ENCODE measurements around a stretch of chr1.

DNA sequence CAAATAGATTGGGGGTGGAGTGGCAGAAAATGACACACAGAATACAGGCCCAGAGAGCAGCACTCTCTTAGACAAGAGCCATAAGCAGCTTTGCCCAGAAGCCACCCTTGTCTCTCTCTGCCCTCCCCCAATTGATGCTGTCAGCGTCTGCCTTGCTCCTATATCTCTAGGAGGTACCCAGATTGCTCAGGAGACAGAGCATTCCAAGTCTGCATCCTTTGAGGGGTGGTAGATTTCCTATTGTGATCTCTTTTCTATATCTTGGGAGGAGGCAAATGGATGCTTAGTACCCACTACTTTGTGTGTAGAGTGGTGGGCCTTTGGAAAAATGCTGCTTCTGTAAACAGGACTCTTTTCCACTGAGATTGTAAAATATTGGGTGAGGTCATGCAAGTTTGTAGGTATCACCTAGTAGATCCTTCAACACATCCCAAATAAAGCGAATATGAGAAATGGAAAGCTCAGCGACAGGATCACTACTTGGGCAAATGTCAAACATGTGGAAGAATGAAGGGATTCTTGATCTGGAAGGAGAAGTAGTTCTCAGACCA is 1.9 kb downstream of the RGL1 start:
- CAGE, long polyA plus RNA = no peak
- RRBS = no CpG with 5 or more reads among the region's 3 CpGs

- CAGE, long polyA plus RNA = no peak
- RRBS = no CpG with 5 or more reads among the region's 10 CpGs
These were observed 72.3 kb downstream of the RGL1 start for GRCh38 chr1:183876991-183877750.

DNA sequence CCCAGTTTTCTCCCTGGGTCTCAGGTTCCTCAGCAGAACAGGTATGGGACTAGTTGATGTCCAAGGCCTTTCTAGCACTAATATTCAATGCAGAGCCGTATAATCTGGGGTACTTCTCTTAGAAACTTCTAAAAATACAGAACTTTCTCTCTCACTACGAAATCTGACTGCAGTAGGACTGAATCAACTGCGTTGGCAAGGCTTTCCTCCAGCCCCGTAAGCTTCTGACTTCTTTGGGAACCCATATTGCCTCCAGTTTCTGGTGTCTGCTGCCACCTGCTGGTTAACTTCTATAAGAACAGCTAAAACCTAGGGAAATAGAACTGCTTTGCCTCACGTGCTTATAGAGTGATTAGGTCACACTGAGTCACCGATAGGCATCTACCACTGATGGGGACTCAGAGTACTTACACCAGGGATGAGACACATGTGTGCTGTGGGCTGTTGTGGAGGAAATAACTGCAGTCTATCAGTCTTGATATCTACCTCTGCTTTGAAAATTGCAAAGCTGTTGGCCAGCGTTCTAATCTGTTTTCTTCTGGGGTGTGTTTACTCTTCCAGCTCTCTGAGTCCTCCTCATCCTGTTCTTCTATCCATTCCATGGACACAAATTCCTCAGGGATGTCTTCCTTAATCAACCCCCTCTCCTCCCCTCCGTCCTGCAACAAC is 111.1 kb downstream of the RGL1 start:
- CAGE, long polyA plus RNA = no peak
- RRBS = no CpG with 5 or more reads among the region's 8 CpGs

DNA sequence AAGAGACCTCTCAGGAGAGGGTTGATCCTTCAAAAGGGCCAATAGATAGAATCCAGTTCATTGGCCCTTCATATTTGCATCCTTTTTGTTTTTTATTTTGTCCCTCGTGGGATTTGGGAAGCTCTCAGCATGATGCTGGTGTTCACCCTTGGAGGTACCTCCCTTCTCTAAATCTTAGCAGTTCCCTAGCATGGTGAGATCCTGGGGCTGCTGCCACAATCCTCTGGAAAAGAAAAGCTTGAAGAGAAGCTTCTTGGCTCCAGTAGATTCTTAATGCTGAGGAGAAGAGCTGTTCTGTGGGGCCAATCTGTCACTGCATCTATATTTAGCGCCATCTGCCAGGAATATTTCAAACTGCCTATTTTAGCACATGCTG is 91.7 kb downstream of the TSEN15 start:
- CAGE, long polyA plus RNA = no peak
- RRBS = no CpG with 5 or more reads among the region's 2 CpGs

DNA sequence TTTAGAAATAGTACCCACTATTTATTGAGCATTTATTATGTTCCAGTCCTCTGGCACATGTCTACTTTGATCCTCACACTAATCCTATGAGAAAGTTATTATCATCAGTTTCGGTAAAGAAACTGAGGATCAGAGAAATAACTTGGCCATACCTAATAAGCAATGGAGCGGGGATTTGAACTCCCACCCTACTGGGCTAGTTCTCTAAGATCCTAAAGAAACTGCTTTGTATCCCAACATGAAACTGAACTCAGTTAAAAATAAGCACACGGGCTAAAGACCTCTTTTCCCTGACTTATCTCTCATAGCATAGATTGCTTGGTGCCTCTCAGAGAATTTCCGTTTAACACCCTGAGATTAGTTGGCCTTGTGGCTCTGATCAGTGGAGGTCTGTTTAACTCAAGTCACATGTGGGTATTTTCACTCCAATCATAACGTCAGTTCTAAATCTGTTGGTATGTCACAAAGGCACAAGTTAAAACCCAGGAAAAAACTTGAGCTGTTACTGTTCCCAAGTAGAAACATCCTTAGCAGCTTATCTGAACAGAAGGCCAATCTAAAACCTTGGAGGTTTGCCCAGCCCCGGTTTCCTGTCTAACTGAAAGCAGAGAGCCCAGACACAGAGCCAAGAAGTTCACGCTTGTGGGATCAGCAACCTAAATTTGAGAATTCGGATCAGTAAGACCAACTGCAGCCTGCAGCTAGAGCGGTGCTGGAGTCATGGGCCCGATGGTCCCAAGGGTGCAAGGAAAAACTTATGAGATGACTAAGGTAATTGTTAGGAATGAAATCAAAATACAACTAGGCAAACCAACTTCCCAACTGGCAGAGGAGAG is 90.4 kb upstream of the C1orf21 start:
- CAGE, long polyA plus RNA = no peak
- RRBS = no CpG with 5 or more reads among the region's 10 CpGs

GRCh38 chr1:184453185-184454196 is 66.7 kb downstream of the C1orf21 start:
- CAGE, long polyA plus RNA = no peak
- RRBS = no CpG with 5 or more reads among the region's 7 CpGs

DNA sequence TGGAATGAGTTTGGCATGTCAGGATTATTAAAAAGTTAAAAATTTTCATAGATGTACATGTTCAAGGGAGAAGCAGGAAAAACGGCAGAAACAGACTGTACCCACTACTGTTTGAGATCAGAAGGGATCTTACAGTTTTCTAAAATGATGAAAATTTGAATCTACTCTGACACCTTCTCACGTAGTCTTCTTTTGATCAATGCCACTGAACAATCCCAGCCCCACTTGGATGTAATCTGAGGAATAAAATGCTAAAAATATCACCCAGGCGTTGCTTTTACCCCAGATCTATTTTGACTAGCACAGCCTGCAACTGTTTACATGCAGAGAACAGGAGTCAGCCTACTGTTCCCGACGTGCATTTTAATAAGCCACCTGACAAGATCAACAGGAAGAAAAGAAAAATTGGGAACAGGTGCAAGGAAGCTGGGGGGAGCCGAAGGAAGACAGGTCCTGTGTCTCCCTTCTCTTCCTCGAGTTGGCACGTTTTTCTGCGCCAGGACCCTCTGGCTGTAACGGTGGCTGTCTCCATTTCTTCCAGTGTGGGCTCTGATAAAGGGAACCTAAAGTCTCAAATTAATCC is 117.1 kb downstream of the C1orf21 start:
- CAGE, long polyA plus RNA = no peak
- RRBS = no CpG with 5 or more reads among the region's 10 CpGs

DNA sequence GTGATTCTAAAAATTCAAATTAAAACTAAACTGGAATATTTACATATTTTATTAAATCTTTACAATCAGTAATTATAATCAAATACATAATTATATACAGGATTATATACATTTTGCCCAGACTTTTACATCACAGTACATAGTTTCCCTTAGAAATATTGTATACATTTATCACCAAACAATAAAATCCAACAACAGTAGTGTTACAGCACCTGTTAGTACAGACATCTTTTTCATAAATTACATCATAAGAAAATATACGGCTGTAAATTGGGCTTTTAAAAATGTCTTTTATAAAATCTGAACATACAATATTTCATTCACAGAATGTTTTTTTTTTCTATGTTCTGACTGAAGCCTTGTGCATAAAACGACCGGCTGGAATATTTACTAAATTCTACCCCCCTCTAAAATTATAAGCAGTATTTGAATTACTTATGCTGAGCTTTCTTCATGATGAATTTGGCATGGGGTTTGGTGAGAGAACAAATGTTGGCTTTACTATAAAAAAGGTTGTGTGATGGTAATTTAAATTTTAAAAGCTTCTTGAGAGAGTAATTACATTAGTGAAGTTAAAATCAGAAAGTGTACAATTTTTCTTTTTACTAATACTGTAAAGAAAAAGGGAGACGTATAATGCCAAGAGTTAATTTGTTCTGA is 64.1 kb downstream of the EDEM3 start:
- CAGE, long polyA plus RNA = no peak
- RRBS = no CpG with 5 or more reads among the region's 4 CpGs

- CAGE, long polyA plus RNA = no peak
- RRBS = 1% methylated on average over 18 of the region's 42 CpGs
These were observed 798 bp downstream of the EDEM3 start for GRCh38 chr1:184753636-184754484.

DNA sequence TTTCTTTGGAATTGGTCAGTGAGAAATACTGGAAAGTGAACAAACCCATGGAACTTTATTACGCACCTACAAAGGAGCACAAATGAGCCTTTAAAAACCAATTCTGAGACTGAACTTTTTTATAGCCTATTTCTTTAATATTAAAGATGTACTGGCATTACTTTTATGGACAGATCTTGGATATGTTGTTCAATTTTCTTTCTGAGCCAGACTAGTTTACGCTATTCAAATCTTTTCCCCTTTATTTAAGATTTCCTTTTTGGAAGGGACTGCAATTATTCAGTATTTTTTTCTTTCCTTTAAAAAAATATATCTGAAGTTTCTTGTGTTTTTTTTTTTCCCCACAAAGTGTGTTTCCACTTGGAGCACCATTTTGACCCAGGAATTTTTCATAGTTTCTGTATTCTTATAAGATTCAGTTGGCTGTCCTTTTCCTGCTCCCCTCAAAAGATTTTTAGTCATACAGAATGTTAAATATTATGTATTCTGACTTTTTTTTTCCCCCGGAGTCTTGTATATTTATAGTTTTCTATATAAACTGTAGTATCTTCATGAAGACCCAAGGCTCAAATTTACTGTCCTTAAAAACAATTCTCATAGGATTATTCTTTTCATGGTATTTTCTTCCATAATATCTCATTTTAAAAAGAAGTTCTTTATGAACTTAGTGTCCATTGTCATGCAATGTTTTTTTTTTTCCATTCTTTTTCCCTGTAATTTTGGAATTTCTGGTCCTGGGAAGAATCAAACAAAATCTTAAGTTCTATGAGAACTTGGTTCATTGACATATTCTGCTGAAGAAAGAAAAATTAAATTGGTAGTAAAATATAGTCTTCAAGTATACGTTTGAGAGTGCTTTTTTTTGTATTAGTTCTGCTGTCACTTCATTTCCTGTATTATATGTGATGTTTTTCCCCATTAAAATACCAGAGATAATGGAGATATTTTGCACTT is 55.1 kb downstream of the RNF2 start:
- CAGE, long polyA plus RNA = no peak
- RRBS = no CpG with 5 or more reads among the region's 4 CpGs

- CAGE, long polyA plus RNA = no peak
- RRBS = no CpG with 5 or more reads among the region's 4 CpGs
These were observed 11.6 kb downstream of the IVNS1ABP start for GRCh38 chr1:185305288-185305935.

DNA sequence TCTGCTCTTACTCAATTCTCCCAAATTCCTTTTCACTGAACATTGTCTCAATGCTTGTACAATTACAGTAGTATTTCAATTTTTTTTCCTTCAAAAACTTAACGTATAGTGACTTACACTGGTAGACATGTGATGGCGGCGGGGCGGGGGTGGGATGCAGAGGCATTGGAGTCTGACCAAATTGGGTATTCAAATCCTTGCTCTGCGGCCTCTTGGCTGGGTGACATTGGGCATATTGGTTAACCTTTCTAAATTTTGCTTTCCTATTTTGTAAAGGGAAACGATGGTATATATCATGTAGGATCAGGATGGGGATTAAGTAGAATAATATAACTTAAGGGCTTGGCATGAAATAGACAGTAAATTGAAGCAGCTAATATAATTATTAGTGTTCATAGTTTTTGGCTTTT is 154.9 kb downstream of the PLA2G4A start:
- CAGE, long polyA plus RNA = no peak
- RRBS = no CpG with 5 or more reads among the region's 6 CpGs

DNA sequence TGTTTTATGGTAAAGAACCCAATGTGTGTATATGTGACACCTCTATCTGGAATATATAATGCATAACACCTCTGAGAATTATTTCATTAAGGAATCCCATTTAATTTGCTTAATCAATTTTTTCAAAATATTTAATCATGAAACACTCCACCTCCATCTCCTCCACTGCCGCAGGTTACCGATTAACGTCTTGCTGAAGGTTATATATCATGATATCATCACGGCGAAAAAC is 402.3 kb upstream of the RGS18 start:
- CAGE, long polyA plus RNA = no peak
- RRBS = no CpG with 5 or more reads among the region's 5 CpGs

DNA sequence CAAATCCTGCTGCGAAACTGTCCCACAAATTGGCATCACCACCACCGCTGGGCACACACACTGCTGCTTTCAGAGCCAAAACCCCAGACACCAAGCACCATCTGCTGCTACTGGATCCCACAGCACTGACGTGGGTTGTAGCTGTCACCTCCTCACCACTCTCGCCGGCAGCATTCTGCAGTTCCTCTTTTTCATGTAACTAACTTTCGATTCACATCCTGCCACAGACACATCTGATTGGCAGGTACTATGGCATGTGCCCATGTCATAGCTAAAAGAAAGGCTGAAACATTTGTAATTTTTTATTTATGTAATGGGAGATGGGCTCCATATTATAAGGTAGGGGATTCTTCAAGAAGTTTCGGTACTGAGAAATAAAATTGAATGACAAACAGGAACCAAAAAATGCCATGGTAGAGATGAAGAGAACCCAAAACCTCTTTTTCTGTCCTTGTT is 26.8 kb upstream of the RGS13 start:
- CAGE, long polyA plus RNA = no peak
- RRBS = no CpG with 5 or more reads among the region's 7 CpGs

GRCh38 chr1:192628457-192628981 is 7.4 kb upstream of the RGS13 start:
- CAGE, long polyA plus RNA = no peak
- RRBS = no CpG with 5 or more reads among the region's 1 CpG

GRCh38 chr1:192806915-192807936 is 1.6 kb upstream of the RGS2 start:
- CAGE, long polyA plus RNA = no peak
- RRBS = no CpG with 5 or more reads among the region's 13 CpGs

- CAGE, long polyA plus RNA = no peak
- RRBS = no CpG with 5 or more reads among the region's 16 CpGs
These were observed 86.5 kb downstream of the RGS2 start for GRCh38 chr1:192895258-192895824.

DNA sequence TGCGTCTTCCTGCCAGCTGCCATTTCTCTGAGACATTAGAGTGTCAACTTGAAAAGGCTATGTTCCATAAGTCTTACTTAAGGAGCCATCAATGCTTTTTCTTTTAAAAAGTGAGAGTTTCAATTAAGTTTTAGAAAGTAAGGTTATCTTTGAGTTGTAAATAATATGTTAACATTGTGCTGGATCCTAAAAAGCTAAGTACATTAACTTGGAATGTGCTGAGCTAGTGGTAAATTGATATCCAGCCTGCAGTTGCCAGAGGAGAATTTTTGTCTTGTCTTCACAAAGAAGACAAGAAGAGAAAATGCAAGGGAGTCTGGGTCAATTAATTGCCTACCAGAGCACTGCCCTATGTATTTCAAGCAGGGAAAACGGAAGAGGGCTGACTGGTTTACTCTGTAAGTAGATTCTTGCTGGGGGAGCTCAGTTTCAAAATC is 161.9 kb upstream of the B3GALT2 start:
- CAGE, long polyA plus RNA = no peak
- RRBS = no CpG with 5 or more reads among the region's 2 CpGs

DNA sequence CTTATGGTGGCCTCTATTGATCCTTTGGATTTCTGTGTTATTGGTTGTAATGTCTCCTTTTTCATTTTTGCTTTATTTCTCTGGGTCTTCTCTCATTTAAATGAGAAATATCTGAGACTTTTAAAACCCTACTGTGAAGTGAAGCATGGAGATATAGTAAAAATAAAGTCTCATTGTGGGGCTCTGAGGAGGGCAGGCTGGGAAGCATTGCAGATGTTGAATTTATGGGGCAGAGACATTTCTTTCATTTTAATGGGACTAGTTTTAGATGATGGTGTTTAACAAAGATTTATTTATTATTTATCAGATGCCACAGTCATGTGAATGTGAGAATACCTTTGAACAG is 1361.4 kb upstream of the B3GALT2 start:
- CAGE, long polyA plus RNA = no peak

DNA sequence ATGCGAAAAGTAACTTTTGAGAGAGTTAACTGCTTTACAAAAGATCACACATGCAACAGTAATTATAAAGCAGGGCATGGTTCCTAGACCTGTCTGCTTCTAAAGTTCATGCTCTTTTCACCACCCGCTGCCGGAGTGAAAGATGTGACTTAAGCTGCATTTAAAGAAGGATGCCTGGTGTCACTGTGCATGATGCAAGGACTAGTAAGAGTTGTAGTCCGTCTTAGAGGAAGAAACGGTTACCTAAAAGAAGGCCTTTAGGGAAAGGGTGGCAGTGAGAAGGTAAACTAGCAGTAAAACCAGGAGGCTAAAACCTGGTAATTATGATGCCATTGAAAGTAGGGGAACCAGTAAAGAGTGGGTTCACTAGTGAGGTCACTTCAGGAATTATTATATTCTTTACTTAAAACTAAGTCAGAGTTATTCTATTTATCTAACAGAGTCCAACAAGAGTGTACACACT is 1689.0 kb downstream of the KCNT2 start:
- CAGE, long polyA plus RNA = no peak
- RRBS = no CpG with 5 or more reads among the region's 5 CpGs